ENCODE measurements around a stretch of chr10.

DNA sequence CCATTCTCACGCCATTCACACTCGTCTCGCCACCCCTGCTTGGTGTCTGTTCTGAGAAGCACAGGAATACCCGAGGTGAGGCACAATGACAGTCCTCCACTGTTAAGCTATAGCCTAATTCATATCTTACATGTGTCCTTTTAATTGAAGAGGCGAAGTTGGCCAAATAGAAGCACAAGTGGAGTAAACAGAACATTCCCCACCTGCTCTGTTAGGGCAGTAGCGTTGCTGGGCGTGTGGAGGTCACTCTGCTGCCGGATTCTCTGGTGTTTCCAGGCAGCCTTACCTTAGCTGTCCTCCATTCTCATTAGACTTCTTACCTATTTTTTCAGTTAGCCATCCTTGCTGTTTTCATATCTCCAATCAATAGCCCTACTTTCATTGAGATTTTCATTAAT is 291.8 kb downstream of the USP6NL start:
- PRO-cap = no peak

DNA sequence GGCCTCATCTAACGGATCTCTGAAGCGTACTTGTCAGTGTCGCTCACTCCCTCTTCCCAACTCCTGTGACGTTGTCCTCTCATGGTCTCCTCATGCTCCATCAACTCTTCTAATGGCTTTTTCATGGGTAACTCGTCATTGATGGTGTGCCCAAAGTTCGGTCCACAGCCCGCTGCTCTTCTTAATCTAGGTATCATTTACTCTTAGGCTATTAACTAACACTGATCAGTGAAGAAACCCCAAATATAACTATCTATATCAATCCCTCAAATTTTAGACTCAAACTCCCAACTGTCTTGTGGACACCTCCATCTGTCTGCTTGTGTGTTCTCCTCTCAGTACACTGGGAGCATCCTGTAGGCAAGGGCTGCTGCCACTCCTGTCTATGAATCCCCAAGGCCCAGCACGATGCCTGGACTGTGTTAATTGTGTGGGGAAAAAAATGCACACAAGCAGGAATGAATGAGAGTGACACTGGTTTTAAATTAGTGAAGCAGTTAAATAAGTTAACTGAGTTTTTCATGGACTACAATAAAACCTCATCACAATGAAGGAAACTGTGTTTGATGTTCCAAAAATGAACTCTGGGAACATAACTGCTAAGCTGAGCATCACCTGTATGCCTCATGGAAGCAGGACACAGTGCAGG is 85.3 kb downstream of the USP6NL start:
- PRO-cap = no peak

- PRO-cap = no peak
These were observed 83.1 kb downstream of the USP6NL start for GRCh38 chr10:11528215-11528870.

DNA sequence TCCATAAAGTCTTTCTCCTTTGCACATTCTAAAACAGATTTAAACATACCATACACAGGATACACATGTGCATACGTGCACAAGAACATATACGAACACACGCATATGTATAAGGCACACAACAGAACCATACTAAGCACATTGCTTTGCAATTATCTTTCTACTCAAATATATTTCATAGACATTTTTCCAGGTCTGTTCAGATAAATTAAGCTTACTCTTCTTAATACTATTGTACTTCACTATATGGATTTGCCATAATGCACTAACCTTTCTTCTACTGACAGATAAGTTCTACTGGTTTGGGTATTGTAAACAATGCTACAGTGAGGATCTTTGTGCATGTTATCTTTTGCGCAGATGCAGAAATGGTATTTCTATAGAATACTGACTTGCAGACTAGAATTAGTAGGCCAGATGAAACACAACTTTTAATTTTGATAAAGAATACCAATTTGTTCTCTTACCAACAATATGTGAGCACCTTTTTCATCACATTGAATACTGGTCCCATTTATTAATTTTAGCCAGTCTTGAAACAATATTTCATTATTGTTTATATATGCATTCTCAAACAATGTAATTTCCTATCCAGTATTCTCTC is 50.0 kb downstream of the USP6NL start:
- PRO-cap = no peak

- PRO-cap = no peak
These were observed 31.8 kb downstream of the USP6NL start for GRCh38 chr10:11579580-11580034.

DNA sequence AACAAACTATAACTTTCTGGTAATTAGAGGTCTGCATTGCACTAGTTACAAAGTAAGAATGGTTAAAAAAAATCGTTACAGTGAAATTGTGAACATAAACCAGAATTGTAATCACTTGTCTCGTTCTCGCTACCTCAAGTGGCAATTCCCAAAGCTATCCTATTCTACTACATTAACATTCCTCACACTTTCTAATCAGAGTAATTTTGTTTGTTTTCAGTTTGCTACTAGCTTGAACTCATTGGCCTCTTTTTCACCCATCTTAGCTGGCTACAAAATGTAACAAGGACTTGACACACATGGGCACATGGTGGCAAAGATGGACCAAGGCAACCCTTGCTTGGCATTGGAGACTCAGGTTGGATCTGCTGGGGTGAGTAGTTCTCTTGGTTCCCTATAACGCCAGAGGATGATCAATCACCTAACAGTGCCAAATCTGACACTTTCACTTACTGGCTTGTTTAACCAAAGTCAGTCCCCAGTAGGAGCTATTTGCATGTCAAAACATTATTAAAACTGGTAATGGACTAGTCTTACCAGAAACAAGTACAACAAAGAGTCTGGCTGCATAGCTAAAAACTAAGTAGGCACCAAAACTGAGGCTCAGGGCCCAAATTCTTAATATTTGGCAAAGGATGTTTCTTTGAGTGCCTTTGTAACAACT is 1.9 kb downstream of the USP6NL start:
- PRO-cap = no peak

DNA sequence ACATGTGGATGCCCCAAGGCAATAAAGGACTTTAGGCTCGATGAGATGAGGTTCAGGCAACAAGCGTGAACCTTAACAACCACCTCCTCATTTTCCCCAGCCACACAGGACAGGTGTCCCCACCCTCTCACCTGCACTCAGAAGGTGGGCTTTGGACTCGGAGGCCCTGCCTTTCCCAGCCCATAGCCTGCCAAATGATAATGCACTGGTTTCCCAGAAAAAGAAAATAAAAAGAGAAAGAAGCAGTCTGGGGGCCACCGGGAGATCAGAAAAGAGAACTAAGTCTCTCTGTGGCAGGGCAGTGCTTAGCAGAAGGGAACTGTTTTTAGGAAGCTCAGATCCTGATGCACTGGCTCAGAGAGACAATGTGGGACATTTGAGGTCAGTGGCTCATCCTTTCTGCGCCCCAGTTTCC is 22.2 kb upstream of the ECHDC3 start:
- PRO-cap = no peak

DNA sequence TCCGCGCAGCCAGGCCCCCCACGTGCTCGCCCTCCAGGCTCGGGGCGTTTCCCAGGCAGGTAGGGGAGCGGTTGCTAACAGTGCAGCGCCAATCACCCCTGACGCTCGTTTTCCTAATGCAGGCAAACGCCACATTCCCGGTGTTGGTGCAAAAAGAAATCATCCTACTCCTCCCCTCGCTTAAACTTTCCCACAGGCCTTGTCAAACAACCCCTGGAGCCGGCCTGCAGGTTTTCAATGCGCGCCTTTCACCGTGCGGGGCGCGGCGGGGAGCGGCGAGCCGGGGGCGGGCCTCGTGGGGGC is 217 bp upstream of the ECHDC3 start:
- PRO-cap = no peak

DNA sequence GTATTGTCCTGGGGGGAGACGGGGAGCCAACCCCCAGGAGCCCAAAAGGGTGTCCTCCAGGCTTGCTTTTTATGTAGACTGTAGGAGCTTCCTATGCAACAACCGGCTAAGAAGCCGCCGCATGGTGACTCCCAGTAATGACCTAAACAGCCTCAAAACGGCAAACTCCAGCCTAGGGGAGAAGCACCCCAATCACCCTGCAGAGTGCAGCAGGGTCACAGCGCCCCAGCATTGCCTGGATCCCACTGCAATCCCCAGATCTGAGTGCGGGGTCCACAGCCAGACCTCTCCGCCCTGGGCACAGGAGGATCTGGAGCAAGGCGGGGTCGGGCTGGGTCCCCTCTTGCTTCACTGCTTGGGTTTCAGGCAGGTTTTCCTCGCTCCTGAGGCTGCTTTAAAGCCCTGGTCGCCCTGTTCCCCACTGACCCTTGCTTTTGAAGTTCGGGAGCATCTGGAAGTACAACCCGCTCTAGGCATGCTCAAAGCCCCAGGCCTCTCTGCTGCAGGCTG is 52.1 kb downstream of the PROSER2 start:
- PRO-cap = no peak

DNA sequence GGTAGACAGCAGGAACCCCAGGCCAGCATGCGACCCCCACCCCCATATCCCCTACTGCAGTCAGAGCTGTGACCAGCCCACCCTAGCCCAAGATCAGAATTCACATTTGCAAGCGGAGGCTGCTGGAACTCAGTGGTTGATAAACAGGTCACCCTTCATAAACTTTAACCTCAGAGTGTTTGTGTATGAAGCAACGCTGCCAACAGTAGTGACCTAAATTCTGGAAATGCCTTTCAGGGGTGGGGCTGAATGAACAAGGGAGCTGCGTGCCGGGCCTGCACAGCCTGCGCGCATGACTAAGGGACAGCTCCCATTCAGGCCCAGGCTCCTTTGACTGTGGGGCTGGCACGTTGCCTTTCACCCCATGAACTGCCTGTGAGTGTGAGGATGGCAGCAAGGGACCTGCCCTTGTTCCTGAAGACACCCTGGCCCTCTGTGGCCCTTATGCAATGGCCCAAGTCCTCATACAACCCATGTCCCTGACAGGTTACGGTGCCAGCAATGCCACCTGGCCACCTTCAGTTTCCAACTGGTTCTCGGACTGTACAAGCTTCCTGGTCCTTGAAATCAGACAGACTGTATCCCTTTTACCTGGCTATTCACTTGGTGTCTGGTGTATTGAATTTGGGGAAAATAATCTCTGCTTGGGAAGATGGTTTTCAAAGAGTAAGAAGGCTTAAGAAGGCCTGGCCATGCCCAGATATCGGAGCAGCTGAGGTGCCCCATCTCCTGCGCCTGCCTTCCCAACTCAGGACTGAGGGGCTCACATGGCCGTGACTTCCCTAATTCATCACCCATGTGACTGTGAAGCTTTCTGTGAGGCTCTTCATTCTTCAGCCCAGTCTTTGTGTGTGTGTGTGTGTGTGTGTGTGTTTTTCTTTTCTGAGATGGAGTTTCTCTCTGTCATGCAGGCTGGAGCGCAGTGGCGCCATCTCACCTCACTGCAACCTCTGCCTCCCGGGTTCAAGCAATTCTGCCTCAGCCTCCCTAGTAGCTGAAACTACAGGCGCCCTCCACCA is 52.9 kb downstream of the PROSER2 start:
- PRO-cap = no peak

- PRO-cap = no peak
These were observed 13.7 kb downstream of the UPF2 start for GRCh38 chr10:12028852-12029335.

GRCh38 chr10:12035089-12035473 is 7.5 kb downstream of the UPF2 start:
- PRO-cap = no peak

- PRO-cap = bidirectional peak, plus-strand start at chr10:12043226, minus-strand start at chr10:12043199
These were observed 636 bp upstream of the UPF2 start for GRCh38 chr10:12043055-12043835.

- PRO-cap = no peak
These were observed 31.5 kb downstream of the NUDT5 start for GRCh38 chr10:12163906-12164811.

DNA sequence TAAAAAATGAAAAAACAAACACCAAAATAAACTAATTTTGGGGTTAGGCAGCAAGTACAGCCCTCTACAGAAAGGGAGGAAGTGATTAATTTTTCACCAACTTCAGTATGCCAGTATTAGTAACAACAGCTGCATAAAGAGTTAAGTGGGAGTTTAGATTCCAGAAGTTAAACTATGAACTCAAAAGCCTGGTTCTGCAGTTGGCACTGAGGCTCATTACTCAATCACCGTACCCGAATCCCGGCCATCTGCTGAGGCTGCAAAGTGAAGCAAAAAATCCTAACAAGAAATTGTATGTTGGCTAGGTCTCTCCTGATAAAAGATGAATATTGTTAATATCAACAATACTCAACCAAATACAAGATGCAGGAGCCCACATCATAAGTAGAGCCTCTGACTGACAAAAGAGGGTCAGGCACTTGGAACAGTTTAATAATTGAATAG is 4.0 kb downstream of the NUDT5 start:
- PRO-cap = no peak

DNA sequence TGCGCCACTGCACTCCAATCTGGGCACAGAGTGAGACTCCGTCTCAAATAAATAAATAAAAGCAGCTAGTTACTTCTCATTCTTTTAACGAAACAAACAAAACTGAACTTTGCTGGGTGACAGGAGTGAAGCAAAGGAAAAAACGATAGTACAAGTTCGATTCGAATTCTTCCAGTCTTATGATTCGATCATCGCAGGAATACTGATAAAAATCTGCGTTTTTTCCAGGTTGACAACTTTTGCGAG is 654 bp downstream of the NUDT5 start:
- PRO-cap = no peak

DNA sequence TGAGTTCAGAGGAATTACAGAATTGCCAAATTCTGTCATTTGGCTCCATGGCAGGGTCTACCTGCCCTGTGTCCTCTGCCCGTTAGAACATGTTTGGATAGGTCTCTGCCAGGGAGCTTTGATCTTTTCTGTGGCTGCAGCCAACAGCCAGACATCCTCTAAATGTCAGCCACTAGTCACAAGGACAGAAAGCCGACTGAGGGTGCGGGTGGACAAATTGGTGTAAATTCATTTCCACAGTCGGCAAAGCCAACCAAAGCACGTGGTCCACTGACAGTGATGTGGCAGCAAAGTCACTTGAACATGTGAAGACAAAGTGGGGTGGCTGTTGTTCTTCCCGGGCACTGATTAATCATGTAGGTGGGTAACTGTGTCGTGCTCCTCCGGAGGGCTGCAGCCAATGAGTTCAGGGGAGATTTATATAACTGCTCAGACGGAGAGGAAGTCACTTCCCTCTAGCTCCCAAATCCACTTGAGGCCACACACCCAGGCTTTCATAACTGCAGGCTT is 26.7 kb upstream of the CAMK1D start:
- PRO-cap = no peak

- PRO-cap = no peak
These were observed 149.9 kb downstream of the CAMK1D start for GRCh38 chr10:12499052-12499891.

DNA sequence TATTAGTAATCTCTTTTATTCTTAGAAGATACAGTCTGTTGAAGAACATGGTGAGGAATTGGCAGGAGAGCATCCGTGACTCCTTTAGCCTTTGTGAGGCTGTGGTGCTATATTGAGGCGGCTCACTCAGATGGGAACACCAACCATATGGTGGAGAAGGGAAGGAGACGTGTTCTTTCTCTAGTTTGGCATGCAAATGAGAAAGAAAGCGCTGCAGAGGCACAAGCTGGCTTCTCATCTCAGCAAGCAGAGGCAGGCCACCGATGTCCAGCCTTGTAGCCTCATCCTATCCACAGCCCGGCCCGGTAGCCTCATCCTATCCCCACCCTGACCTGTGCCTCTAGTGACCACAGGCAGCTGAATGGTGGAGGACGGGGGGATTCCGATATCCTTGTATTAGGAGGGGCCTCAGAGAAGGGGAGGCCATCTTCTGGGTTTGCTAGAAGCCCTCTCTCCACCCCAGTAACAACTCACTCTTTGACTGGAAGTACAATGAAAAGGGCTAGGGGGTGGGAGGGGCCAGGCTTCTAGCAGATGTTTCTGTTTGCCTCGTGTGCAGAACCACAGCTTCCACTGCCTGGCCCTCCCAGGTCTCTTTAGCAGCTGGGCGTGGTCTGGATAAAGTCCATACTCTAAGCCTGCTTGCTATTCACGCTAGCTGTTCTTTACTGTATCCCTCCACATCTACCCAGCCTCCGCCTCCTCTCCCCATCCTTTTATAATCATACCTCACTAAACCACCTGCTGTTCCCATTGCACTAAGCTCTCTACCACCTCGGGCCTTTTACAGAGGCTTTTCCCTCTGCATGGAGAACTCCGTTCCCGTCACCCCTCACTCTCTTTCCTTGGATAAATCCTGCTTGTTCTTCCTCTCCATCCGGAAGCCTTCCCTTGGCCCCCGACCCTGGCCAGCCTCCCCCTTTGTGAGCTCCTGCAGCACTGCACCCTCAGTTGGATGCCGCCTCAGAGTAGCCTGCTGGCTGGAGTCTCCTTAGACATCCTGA is 288.6 kb downstream of the CAMK1D start:
- PRO-cap = no peak

GRCh38 chr10:12650080-12650571 is 300.8 kb downstream of the CAMK1D start:
- PRO-cap = no peak